ENCODE results near the gene TOM1L1.

DNA sequence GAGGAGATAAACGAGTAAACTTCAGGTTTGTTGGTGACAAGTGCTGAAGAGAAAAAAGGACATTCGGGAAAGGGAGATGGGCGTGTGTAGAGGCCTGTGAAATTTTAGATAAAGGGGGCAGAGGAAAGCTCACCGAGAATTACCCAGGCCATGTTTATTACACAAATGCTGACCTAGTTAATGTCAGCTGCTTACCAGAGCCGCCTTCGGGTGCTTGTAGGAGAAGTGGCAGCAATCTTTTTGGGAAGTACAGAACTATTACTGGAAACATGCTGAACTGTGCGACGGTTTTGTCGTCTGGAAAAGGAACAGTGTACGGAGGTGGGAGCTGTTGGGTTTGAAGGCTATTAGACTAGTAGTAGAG is 1.3 kb downstream of the UTP18 start:
- PRO-cap: no peak
- RAMPAGE, long total RNA, 4 experiments: no peak in any of the 4 experiments

GRCh38 chr17:52132793-52133205 is 25.7 kb downstream of the CA10 start:
- PRO-cap: no peak
- RAMPAGE, long total RNA, 4 experiments: no peak in any of the 4 experiments

GRCh38 chr17:52612201-52612633 is 453.7 kb upstream of the CA10 start:
- PRO-cap: no peak
- RAMPAGE, long total RNA, 4 experiments: no peak in any of the 4 experiments

- PRO-cap: bidirectional peak, plus-strand start at chr17:54900752, minus-strand start at chr17:54900623
- RAMPAGE, long total RNA, 4 experiments: start-site peak on the plus strand in 4 of 4 experiments, at chr17:54900661-54900857 at its widest, 21 to 307 reads per replicate
These were observed at the start of gene TOM1L1 for GRCh38 chr17:54900241-54901167. Gene TOM1L1, plus strand, starts transcription at chr17:54900852.

- PRO-cap: no peak
- RAMPAGE, long total RNA, 4 experiments: start-site peak on the plus strand in 1 of 4 experiments, at chr17:55166835-55166857 at its widest, 6 reads per replicate
These were observed 98.2 kb upstream of the HLF start for GRCh38 chr17:55166516-55166944.

- PRO-cap: no peak
- RAMPAGE, long total RNA, 4 experiments: no peak in any of the 4 experiments
These were observed 25.9 kb upstream of the HLF start for GRCh38 chr17:55238968-55239228.

GRCh38 chr17:55269785-55270269 is 5.1 kb downstream of the HLF start:
- PRO-cap: no peak
- RAMPAGE, long total RNA, 4 experiments: no peak in any of the 4 experiments

GRCh38 chr17:55274397-55275079 is 9.8 kb downstream of the HLF start:
- PRO-cap: no peak
- RAMPAGE, long total RNA, 4 experiments: no peak in any of the 4 experiments

DNA sequence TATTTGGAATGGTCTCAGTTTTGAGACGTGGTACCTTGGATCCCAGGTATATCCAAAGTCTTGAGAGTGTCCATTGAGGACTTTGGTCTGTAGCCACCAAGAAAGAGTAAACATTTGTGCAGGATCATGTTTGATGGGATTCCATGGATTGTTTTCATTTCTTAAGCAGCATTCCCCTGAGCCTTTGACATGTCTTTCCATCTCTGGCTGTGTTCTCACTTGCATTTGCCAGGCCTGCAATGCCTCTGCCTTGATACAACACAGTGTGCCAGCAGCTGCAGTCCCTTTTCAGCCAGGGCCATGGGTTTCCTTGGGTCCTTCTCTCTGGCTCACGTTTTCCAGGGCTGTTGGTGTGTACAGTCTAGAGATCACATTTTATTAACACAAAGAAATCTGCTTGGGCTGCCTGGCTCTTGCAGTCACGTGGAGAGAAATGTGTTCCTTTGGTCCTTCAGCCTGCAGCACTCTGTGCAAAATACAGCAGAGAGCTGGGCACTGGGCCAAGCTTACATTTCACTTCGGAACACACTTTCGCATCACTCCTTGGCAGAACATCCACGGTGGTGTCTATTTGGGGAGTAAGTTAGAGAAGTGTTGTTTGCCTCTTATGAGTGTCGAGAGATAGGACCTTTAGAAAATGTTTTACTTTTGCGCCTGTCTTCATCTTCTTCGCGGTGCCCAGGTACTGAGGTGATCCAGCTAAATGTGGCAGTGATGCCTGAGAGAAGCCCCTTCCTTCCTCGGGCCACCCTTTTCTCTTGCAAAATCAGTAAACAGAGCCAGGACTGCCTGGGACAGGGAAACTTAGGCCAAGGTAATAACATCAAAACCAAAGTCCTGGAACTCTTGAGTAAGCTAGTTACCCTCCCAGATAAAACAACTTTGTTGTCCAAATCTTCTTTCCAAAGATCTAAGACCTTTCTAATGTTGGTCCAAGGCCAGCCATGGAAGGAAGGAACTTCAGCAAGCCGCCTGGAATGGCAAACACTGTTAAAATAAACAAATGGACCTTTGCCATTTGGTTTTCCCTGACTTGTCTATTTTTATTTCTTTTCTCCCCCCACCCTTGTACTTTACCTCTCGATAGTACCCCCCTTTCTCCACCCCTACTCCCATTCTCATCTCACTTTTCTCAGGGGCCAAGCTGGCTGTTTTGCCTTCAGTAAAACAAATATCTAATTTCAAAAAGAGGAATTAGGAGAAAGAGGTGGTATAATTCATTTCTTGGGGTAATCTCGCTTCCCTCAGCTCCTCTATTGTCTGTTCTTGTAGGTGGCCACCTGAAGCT is 20.9 kb downstream of the HLF start:
- PRO-cap: no peak
- RAMPAGE, long total RNA, 4 experiments: no peak in any of the 4 experiments

DNA sequence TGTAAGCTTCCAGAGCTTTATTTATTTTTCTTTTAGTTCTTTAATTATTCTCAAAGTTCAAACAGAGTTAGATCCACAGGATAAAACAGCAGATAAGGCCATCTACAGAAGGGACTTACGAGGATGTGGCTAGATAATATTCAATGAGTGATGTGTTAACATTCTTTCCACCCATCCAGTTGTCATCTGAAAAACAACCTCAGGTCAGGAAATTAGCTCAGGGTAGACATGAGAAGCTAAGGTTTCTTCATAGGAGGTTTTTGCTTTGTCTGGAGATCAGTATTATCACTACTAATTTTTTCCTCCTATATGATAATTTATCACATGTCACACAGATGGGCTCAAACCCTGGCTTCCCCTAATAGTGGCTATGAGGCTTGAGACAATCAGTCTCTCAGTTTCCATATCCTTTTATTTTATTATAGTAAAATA is 25.3 kb upstream of the MMD start:
- PRO-cap: no peak
- RAMPAGE, long total RNA, 4 experiments: no peak in any of the 4 experiments

DNA sequence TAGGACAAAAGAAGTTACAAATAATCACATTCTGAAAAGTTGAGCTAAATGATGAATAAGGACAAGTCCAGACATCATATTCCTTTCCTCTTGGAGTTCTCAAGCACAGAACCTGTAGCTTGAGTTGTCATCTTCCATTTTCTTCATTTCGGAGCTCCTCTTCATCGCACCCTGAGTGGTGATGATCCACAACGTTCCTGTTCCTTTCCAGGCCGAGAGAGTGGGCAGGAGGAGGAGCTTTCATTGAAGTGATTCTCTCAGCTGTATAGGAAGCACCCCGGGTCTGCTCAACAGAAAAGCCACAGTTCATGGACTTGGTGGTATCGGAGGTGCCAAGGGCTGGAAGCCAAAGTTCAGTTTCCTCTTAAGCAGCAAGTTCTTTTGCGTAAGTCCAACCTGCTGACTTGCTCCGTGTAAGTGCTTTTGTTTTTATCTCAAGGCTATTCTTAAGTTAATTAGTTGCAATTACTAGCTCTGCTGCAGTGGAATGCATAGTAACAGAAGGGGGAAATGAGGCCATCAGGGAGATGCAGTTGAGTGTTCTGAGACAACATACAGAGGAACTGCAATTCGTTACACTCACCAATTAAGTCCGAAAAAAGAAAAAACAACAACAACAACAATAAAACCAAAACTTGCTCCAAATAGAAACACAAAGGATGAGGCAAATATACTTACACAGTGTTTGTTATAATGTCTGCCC is 45.0 kb upstream of the MMD start:
- PRO-cap: no peak
- RAMPAGE, long total RNA, 4 experiments: no peak in any of the 4 experiments

- PRO-cap: no peak
- RAMPAGE, long total RNA, 4 experiments: no peak in any of the 4 experiments
These were observed 20.6 kb downstream of the ANKFN1 start for GRCh38 chr17:56173698-56174411.

DNA sequence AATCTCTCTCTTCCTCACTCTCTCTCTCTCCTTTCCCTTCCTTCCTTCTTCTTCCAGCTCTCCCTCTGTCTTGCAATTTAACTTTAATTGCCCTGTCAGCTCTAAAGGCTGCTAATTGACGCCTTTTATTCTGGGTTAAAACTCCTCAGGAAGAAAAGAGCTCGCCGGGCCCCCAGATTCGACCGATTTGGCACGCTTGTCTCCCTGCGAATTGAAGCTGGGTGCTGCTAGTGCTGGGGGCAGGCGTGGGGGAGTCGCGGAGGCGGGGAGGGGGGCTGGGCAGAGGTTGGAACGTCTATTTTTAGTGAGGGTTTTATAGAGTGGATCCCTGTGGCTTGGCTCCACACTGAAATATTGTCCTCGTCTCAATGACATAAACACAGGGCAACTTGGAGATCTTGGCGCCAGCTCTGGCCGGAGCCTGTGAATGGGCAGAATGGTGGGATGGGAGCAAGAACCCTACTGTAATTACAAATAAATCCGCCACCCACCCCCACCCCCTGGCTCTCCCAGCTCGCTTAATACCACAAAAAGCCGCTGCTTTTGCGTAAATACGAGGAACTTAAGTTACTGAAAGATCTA is 15.7 kb upstream of the NOG start:
- PRO-cap: no peak
- RAMPAGE, long total RNA, 4 experiments: no peak in any of the 4 experiments

DNA sequence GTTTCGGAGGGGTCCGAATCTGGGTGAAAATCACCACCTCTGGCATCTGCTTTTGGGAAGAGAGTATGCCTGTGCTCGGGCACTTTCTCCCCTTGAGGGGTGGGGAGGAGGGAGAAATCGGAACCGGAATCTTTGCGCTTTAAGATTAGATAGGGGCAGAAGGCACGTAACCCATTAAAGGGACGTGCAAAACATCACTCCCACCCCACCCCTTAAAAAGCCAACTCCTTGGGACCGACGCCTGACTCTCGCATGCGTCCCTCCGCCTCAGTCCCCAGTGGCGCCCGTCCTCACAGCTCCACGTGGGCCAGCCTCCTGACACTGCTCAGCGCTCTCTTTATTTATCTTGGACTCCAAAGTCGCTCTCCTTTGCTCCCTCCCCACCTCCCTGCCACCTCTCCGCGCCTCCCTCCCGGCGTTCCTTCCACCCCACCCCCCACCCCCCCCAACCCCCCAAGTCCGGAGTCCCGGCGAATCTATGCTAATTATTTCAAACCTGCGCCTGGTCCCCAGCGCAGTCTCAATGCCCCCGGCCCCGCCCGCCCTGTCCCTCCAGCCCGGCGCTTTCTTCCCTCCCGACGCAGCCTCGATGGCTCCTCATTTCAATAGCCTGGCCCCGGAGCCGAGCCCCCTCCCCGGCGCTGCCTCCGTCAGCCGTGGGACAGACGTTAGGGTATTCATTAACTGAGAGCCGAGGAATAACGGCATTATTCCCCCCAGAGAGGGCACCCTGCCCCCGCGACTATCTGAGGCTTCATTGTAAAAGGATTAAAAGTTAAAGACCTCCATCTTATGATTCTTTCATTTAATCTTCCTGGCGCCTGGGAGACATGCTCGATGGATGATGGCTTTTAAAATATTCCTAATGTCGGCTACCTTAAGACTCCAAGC is 3.1 kb downstream of the NOG start:
- PRO-cap: no peak
- RAMPAGE, long total RNA, 4 experiments: no peak in any of the 4 experiments

DNA sequence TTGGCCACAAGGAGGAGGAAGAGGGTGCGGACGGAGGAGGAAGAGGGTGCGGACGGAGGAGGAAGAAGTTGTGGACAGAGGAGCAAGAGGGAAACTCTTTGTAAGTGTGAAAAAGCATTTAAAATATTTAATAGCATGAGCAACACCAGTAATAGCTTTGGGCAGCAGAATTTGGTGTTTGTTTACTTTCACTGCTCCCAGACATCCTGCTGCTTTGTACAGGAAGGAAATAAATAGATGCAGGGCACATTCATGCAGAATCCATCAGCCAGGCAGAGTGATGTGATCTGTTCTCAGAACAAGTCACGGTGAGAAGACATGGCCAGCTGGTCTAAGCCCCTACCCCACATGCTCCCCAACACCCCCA is 82.4 kb downstream of the C17orf67 start:
- PRO-cap: no peak
- RAMPAGE, long total RNA, 4 experiments: no peak in any of the 4 experiments

GRCh38 chr17:56787021-56787639 is 46.6 kb downstream of the C17orf67 start:
- PRO-cap: no peak
- RAMPAGE, long total RNA, 4 experiments: no peak in any of the 4 experiments

DNA sequence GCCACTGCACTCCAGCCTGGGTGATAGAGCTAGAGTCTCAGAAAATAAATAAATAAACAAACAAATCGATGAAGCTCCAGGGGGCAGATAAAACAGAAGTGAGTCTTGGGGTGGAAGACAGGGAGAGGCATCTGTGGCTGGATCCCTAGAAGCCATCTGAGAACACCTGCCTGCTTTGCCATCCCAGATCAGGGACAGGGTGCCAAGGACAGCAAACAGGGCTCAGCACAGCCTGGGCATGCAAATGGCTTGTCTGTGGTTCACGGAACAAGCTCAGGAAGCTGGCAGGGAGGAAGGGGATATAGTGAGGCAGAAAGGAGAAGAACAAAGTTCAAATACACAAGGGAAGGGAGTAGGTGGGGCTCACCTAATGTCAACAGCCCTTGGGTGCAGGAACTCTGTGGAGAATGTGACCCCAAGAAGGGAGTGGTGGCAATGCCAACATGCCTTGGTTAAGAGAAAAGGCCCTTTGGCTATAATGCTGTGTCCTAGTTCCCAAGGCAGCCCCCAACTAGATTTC is 27.5 kb downstream of the TRIM25 start:
- PRO-cap: no peak
- RAMPAGE, long total RNA, 4 experiments: no peak in any of the 4 experiments

- PRO-cap: no peak
- RAMPAGE, long total RNA, 4 experiments: no peak in any of the 4 experiments
These were observed 23.8 kb downstream of the TRIM25 start for GRCh38 chr17:56890081-56890485.

- PRO-cap: no peak
- RAMPAGE, long total RNA, 4 experiments: no peak in any of the 4 experiments
These were observed 18.7 kb downstream of the TRIM25 start for GRCh38 chr17:56895186-56895590.

GRCh38 chr17:56937641-56938036 is 23.2 kb downstream of the COIL start:
- PRO-cap: no peak
- RAMPAGE, long total RNA, 4 experiments: no peak in any of the 4 experiments